Helper T cell (primary cell): Measurements from ENCODE around the genes GRIP2, SH3BP5 and GALNT15.

DNA sequence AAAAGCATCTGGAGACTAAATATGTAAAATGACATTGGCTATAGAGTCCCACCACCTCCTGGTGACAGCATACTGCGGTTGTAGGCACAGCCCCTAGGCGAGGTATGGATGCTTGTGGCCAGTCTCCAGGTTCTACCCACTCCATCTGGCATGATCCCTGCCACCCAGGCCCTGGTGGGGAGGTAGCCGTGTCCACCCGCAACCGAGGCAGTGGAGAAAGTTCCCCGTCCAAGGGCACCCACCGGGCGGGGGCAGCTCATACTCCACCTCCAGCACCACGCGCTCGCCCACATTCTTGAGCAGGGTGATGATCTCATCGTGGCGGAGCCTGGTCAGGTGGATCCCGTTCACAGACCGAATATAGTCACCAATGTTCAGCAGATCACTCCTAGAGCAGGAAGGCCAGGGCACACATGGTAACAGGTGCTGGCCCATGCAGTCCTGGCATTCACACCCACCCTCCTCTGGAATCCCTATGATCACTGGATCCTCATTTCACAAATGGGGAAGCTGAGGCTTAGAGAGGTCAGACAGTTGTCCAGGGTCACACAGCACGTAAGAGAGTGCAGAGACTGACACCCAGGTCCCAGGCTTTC lies 15.9 kb downstream of the GRIP2 start:
- PRO-cap, 2 experiments, result no peak in any of the 2 experiments

DNA sequence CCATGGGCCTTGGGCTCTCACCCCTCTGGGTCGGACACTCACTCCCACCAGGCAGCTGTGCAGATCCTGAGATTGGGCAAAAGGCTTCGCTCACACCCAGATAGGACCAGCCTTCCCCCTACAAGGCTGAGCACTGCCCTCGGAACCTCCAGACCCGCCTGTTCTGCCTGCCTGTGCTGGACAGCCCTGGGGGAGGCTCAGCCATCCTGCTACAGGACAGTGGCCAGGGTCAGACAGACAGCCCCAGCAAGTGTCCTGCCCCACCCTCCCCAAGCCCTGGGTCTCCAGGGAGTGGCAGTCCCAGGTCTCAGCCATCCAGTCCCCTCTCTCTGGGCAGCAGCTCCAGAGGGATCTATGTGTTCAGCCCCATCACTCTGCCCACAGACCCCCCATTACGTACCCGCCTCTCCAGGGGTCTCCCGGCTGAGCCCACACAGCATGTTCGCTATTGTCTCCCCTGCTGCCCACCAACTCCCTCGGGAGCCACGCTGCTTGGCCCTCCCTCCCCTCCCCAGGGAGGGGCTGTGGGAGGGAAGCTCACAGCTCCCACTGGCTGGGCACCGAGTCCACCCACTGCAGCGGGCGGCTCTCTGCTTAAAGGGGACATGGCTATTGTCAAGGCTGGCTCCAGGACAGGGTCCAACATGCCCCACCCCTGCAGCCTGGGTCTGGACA lies at the start of gene GRIP2:
GRIP2 (minus strand) TSS at position 474 of the 675 bp plus-strand sequence.
- PRO-cap, 2 experiments, result no peak in any of the 2 experiments

DNA sequence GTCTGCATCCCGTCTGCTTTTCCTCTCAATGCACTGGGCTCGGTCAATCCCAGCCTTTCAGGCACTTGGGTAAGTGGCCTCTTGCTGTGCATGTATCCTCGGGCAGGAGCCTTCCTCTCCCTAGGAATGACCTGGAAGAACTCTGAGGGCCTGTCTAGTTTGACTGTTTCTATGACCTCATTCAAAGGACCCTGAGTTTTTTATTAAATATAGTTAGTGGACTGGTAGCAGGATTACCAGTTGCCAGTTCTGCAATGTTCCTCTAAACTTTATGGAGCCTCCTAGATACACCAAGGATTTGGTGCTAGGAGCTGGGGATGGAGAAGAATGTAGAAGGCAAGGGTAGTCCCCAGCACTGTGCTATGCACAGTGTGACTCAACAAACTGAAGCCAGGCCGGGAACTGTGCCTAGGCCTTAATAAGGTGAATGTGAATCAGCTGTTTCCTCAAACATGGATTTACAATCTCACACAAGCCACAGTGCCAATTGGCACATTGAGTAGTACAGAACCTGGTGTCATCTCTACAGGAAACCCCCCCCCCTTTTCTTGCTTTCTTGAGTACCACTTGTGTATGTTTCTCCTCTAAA lies 32.6 kb downstream of the MRPS25 start:
- PRO-cap, 2 experiments, result no peak in any of the 2 experiments

- PRO-cap, 2 experiments, result no peak in any of the 2 experiments
These were observed 3.2 kb upstream of the RBSN start for GRCh38 chr3:15102019-15102675.

DNA sequence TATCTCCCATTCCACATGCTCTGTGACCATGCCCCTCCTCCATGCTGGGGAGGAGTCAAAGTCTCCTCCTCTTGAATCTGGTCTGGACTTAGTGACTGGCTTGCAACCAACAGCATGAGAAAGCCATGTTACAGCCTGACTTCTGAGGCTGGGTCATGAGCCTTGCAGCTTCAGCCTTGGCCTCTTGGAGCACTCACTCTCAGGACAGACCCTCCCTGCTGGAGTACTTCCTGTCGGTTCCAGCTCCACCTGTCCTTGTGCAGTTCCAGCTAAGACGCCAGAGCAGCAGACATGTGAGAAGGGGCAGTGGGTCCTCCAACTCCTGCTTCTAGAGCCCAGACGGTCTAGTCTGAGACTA lies 49.7 kb upstream of the RBSN start:
- PRO-cap, 2 experiments, result no peak in any of the 2 experiments

DNA sequence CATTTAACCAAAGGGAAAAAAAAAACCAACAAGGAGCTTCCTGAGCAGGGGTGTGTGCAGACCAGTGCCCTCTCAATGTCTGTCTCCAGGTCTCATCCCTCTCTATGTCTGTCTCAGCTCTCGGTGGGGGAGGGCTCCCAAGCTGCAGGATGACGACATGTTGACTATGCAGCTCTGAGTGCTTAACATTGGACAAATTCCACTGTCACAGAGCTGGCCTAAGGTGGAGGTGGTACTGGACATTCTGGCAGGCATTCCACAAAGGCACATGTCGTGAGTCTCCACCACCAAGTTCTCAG lies 2.1 kb upstream of the CAPN7 start:
- PRO-cap, 2 experiments, result no peak in any of the 2 experiments

- PRO-cap, 2 experiments, result no peak in any of the 2 experiments
These were observed 39.5 kb downstream of the SH3BP5 start for GRCh38 chr3:15292674-15293541.

GRCh38 chr3:15297601-15298132 lies 34.7 kb downstream of the SH3BP5 start:
- PRO-cap, 2 experiments, result no peak in any of the 2 experiments

GRCh38 chr3:15332042-15332950 lies at the start of gene SH3BP5:
TSS of gene SH3BP5 (minus strand) at chr3:15332586.
- PRO-cap, 2 experiments, result peak in 2 of 2 experiments; most common plus-strand start chr3:15332102 (in 1); most common minus-strand start chr3:15332586 (in 2)

- PRO-cap, 2 experiments, result peak in 1 of 2 experiments; most common plus-strand start chr3:15347324 (in 1)
These were observed 14.7 kb upstream of the SH3BP5 start for GRCh38 chr3:15346942-15347612.

GRCh38 chr3:15428392-15429223 lies 1.2 kb downstream of the EAF1 start:
- PRO-cap, 2 experiments, result peak in 2 of 2 experiments; most common plus-strand start chr3:15428554 (in 1); most common minus-strand start chr3:15428478 (in 2)

DNA sequence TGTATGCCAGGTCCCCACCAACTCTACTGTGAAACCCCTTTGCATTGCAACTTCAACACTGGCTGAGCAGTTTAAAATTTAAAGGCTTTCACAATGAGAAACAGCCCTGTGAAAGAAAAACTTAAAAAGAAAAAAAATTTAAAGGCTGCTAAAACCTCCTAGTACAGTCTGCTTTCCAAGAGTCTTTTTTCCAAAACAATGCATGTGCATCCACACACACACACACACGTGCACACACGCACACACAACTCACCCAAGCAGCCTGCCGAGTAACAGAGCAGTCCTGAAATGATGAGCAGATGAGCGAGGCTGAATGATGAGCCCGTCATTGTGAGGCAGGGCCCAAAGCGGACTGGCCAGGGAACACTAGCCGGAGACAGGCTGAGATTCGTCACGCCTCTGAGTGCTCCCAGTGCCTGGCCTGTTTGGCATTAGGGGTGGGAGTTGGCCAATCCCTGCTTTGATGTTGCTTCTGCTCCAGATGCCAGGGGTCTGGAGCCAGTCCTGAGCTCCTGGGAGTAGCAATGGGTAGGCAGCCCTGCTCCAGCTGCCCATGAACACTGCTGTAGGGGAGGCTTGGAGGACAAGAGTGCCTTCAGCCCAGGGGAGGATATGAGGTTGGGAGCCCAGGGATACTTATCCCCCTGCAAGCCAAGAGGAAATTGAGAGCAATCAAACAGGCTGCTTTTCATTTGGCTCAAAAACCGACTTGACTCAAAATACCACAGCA lies 23.1 kb downstream of the COLQ start:
- PRO-cap, 2 experiments, result no peak in any of the 2 experiments

DNA sequence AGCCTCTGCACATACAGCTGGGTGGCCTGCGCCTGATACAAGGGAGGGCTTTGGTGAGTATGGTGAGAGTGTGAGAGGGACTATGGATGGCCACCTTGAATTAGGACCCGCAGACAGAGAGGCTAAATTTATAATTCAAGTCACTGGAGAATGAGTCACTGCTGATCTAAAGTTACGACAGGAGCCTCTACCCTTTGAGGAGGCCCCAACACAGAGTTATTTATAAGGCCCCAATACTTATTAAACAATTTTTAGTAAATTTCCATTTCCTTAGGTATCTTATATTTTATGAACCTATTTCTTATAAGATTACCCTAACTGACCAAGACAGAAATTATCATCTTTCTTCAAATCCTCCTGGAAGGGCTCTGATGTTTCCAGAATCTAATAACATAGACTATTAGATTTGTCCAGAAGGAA lies 2.6 kb upstream of the COLQ start:
- PRO-cap, 2 experiments, result no peak in any of the 2 experiments

- PRO-cap, 2 experiments, result no peak in any of the 2 experiments
These were observed 38.8 kb downstream of the HACL1 start for GRCh38 chr3:15562548-15562901.

GRCh38 chr3:15634879-15635729 lies 33.6 kb downstream of the BTD start:
- PRO-cap, 2 experiments, result no peak in any of the 2 experiments

- PRO-cap, 2 experiments, result no peak in any of the 2 experiments
These were observed 45.4 kb downstream of the BTD start for GRCh38 chr3:15646738-15647525.

DNA sequence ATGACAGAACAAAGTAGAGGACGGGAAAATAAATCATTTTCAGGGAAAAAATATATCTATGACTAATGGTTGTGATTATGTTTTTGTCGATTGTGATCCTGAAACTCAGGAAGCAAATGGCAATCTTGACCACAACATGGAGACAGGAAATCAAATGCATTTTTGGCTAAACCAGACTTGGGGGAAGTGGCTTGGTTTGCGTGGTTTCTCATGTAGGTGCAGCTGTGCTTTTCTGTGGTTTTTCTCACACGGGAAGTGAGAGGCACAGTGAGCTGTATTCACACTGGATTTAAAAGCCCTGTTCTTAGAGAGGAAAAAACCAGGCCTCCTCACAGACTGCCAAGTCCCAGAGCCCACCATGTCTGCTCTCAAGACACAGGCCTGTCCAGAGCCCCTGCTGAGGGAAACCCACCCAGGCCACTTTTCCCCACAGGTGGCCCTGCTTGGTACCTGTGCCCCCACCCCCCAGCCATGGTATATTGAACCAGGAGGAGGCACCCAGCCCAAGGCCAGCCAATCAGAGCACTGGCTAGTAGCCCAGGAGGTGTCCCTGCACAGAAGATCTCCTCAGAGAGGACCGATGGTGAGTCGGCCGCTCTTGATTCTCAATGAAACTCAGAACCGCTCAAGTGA lies 46.2 kb downstream of the BTD start:
- PRO-cap, 2 experiments, result no peak in any of the 2 experiments

DNA sequence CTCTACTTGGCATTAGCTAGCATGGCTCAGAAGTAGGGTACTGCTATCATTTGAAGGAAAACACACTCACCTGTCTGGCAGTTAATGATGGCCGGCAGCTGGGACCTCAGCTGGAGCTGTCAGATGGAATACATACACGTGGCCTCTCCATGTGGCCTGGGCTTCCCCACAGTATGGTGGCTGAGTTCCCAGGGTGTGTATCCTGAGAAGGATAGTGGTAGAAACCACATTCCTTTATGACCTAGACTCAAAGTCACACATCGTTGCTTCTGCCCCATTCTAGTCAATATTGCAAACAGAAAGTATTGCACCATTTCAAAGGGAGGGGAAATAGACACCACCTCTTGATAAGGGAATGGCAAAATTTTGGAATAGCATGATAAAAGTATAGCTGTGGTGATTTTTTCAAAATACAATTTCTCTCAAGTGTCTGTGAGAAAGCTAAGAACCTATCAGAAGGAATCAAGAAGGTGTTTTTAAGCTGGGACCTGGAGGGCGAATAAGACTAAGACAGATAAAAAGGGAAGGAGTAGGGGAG lies 40.3 kb upstream of the GALNT15 start:
- PRO-cap, 2 experiments, result no peak in any of the 2 experiments

DNA sequence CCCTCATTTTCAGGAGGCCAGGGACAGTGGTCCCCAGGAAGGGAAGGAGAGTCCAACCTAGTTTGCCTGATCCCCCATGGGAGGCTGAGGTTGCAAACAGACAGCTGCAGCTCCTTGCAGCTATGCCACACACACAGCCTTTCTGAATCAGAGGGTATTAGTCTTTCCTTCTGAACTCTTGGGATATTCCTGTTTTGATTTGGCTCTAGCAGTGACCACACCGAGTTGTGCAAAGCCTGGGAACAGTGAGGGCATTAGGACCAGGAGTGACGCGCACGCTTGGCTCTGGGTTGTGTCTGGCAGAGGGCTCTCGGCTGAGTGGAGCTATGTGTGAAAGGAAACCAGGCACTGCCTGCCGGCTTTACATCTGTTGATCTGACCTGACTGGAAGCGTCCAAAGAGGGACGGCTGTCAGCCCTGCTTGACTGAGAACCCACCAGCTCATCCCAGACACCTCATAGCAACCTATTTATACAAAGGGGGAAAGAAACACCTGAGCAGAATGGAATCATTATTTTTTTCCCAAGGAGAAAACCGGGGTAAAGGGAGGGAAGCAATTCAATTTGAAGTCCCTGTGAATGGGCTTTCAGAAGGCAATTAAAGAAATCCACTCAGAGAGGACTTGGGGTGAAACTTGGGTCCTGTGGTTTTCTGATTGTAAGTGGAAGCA lies at the start of gene GALNT15:
GALNT15 (plus strand) TSS at position 364 of the 670 bp plus-strand sequence.
- PRO-cap, 2 experiments, result no peak in any of the 2 experiments

- PRO-cap, 2 experiments, result peak in 2 of 2 experiments; most common plus-strand start chr3:16287054 (in 1); most common minus-strand start chr3:16286865 (in 2)
These were observed 21.9 kb downstream of the OXNAD1 start for GRCh38 chr3:16286659-16287561.